Epithelial cell of prostate (primary cell): ENCODE measurements around a stretch of chr6.

- RRBS, result no CpG with 5 or more reads among the region's 5 CpGs
Measured at GRCh38 chr6:119206713-119207222, 128.3 kb upstream of the FAM184A start.

GRCh38 chr6:119250506-119250971 is 99.0 kb downstream of the MAN1A1 start:
- RRBS, result no CpG with 5 or more reads among the region's 3 CpGs

GRCh38 chr6:119270657-119271594 is 78.6 kb downstream of the MAN1A1 start:
- RRBS, result no CpG with 5 or more reads among the region's 6 CpGs

GRCh38 chr6:119278518-119279633 is 70.7 kb downstream of the MAN1A1 start:
- RRBS, result no CpG with 5 or more reads among the region's 8 CpGs

GRCh38 chr6:119301898-119302390 is 47.6 kb downstream of the MAN1A1 start:
- RRBS, result no CpG with 5 or more reads among the region's 2 CpGs

DNA sequence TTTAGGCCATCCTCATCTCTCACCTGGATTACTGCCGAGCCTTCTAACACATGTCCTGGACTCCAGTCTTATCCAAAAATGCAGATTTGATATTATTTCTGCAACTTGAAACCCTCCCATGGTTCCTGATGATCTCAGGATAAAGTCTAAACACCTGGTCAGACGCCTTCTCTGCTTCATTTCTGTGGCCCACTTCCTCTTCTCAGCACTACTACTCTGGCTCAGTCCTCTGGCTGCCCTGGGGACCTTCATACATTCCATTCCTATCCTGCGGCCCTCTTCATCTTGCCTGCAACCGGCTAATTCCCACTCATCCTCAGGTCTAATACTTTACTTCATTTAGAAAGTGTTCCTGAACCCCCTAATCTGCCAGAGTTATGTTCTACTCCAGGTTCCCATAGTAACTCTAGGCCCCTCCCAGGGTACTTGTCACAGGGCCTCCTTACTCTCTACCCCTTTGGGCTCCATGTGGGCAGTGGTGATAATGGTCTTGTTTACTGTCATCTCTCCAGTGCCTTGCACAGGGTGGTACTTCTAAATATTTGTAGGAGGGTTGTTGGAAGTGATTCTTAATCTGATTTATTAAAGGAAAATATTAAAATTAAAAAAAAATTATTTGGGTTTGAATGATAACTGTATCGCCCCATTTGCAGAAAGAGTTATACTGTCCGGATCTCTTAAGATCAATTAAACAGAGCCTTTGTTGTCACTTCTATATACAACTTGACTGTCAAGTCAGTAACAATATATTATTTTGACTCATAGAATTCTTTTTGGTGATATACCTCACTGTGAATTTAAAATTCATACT is 18.9 kb downstream of the MAN1A1 start:
- RRBS, result no CpG with 5 or more reads among the region's 6 CpGs

DNA sequence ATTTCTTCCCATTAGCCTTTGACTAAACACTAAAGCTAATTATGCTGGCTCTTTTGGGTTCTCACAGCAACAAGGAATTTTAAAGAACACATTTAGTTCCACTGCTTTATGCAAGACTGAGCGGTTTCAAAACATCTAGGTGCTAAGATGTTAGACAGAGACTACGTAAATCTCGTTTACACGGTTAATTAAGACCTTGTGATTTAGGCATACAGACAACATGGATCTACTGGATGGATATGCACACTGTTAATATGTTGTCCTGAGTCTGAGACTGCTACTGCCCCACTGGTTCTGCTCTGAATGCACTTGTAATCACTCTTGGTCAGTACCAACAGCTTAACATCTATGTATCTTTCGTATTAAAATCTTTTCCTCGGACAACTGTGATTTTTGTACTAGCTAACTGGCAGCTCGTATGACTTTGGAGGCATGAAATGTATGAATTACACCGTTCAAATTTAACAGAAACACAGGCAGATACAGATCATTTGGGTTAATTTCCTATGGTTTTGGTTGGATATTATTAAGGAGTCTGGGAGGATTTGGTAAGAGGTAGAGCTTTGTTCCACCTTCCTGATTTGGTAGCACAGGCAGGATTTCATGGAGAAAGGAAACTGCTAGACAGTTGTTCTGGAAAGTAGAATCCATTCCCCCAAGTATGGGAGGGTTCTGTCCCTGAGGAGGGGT is 3.0 kb downstream of the MAN1A1 start:
- RRBS, result no CpG with 5 or more reads among the region's 8 CpGs

- RRBS, result no CpG with 5 or more reads among the region's 1 CpG
Measured at GRCh38 chr6:119372828-119373511, 23.4 kb upstream of the MAN1A1 start.

DNA sequence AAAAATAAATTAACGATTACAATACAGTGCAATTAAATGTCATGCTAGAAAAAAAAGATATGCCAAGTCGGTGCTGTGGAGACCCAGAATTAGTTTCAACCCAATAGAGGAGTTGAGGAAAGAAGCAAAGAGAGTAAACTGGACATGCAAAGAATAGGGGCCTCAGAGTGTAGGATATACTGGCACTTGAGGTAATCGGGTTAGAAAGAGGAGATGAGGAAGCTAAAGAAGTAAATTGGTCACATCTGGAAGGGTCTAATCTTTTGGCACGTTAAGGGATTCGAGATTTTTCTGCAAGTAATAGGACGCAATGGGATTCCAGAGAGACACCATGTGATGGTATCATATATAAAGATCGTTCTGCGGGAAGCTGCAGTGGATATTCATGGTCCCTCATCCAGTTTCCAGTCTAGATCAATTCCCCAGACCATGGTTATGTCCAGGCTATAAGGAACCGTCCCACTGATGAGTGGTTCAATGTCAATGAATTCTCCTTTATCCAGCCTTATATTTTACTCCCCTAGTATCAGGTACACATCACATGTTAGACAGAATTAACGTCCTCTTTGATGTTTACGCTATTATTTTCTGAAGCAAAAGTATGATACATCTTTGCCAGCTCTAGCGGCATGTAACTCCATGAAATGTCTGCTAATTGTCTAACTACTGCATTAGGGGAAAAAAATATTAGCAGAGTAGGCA is 986 bp upstream of the TBC1D32 start:
- RRBS, result no CpG with 5 or more reads among the region's 12 CpGs

GRCh38 chr6:121436926-121437308 is 1.5 kb downstream of the GJA1 start:
- RRBS, result under 1% methylated on average over 14 of the region's 22 CpGs

DNA sequence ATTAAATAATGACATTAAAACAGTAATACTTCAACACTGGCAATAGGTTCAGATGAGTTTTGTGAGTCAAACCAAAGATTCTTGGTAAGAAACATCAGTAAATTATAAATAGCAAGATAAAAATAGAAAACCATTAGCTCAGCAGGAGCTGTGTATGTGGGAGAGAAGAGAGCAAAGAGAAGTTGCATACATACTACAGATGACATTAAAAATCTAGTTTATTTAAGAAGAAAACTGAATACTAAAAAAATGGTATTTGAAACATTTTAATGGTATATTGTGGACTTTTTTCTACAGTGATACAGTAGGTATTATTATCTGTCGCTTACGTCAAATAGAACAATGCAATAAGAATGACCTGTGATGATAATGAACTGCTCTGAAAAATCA is 149.2 kb downstream of the GJA1 start:
- RRBS, result no CpG with 5 or more reads among the region's 2 CpGs

DNA sequence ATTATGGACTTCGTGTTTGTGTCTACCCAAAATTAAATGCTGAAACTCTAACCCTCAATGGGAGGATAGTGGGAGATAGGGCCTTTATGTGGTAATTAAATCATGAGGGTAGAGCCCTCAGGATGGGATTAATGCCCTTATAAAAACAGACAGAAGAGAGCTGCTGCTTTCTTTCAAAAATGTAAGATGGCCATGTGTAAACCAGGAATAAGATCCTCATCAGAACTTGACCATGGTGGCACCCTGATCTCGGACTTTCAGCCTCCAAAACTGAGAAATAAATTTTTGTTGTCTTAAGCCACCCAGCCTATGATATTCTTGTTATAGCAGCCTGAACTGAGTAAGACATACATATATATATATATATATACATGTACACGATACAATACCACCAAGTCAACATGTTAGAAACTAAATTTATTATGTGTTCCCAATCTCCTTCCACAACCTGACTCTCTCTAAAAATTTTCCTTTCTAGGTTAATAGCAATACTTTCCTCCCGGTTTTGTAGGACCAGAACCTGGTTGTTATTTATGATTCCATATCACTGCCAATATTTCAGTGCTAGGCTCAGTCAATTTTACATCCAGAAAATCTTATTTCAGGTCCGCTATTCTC is 14.0 kb downstream of the SERINC1 start:
- RRBS, result no CpG with 5 or more reads among the region's 5 CpGs

DNA sequence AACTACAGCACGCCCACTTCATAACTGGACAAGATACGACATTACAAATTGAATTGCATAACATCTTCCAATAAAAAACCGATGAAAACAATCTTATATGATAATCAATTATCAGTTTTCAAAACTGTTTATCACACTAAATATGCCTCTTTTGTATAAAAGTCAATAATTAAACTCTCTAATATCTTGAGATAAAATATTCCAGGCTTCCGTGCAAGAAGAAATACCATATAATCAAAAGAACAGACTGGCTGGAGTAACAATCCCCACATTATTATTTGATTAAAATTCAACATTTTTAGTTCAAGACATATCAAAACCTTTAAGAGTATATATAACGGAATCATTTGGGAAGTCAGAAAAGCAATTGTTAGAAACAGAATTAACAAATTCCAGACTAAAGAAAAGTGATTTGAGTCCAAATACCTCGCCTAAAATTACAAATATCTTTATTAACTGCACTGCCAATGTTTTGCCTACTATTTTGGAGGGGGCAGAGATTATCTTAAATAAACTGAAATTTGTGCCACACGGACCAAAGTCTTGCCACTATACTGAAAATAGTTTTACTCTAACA is 1.1 kb downstream of the SERINC1 start:
- RRBS, result no CpG with 5 or more reads among the region's 7 CpGs

DNA sequence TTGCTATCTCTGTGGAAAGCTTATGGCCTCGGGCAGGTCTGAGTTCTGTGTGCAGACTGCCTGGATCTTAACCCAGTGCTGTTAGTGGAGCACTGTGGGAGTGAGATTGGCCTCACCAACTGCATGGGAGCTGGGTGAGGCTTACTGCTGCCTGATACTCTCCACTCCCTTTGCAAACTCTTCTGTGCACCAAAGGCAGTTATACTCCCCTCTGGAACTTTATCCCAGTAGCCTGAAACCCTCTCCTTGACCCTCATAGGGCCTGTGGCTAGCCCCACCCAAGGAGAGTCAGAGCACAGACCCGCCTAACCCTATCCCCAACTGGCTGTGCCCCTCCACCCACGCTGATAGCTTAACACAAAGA is 41.4 kb upstream of the PKIB start:
- RRBS, result no CpG with 5 or more reads among the region's 3 CpGs

DNA sequence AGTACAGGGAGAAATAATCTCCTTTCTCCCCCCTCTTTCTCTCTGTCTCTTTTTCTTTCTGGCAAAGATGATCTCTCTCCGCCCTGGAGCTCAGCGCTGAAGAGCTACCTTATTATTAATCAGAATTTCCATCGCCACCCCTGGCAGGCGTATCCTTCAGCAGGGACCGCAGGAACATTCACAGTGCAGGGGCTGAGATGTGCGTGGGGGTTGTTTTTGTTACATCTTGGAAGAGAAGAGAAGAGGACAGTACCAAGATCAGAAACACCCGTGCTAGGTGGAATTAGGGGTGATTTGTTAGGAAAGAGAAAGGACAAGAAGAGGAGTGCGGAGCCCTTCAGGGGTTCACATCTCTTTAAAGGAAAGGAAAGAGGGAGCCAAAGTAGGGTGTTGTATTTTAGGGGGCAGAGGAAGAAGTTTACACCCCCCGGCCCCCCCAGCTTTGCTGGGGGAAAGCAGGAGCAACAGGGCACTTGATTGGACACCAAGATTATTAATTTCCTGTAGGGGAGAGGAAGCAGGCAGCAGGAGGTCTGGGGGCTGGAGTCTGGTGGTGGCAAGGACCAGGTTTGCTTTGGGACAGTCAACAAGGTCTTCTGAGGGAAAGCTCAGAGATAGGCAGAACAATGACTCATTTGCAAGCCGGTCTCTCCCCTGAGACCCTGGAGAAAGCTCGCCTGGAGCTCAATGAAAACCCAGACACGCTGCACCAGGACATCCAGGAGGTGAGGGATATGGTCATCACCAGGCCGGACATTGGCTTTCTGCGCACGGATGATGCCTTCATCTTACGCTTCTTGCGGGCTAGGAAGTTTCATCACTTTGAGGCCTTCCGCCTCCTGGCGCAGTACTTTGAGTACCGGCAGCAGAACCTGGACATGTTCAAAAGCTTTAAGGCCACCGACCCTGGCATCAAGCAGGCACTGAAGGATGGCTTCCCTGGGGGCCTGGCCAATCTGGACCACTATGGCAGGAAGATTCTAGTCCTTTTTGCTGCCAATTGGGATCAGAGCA is 1.4 kb downstream of the CLVS2 start:
- RRBS, result 90% methylated on average over 8 of the region's 21 CpGs

- RRBS, result no CpG with 5 or more reads among the region's 4 CpGs
Measured at GRCh38 chr6:125104412-125105037, 49.0 kb upstream of the TPD52L1 start.

GRCh38 chr6:125219604-125220205 is 66.1 kb downstream of the TPD52L1 start:
- RRBS, result no CpG with 5 or more reads among the region's 5 CpGs

DNA sequence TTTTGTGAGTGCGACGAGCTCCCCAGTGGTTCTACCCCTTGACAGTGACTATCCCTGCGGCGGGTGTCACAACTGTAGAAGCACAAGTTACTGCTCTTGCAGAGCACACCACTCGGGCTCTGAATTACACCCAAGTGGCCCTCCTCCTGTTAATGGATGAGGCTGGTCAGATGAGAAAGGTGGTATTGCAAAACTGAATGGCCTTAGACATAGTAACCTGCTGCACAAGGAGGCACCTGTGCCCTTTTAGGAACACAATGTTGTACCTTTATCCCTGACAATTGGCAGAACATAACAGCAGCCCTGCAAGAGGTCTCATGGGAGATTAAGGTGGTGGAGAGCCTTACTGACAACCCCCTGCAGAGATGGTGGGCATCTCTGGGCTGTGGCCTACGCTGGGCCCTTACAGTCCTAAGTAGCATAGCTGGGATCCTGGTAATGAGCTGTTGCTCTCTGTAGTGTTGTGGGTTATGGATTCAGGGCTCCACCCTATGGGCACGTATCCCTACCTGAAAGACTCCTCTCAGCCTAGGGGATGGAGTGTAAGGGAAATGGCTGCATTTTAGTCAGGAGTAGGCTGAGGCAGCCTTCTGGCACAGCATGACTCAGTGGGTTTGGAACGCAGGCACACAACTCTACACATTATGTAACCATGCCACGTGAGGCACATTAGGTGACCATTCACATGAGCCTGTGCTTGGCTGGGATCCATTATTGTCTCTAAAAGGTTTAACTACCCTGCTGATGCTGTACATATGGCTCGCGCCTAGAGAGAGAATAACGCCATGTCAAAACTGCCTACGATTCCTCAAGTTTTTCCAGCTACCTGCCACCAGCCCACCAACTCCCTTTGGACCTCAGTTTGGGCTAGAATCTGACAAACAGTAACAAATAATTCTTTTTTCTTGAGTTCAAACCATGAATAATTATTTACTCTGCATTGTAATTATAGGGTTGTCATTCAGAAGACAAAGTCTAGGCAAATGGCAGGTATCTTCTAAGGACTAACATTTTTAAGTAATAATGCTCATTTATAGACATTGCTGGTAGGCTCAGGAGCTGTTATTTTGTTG is 27.9 kb downstream of the HDDC2 start:
- RRBS, result no CpG with 5 or more reads among the region's 13 CpGs

DNA sequence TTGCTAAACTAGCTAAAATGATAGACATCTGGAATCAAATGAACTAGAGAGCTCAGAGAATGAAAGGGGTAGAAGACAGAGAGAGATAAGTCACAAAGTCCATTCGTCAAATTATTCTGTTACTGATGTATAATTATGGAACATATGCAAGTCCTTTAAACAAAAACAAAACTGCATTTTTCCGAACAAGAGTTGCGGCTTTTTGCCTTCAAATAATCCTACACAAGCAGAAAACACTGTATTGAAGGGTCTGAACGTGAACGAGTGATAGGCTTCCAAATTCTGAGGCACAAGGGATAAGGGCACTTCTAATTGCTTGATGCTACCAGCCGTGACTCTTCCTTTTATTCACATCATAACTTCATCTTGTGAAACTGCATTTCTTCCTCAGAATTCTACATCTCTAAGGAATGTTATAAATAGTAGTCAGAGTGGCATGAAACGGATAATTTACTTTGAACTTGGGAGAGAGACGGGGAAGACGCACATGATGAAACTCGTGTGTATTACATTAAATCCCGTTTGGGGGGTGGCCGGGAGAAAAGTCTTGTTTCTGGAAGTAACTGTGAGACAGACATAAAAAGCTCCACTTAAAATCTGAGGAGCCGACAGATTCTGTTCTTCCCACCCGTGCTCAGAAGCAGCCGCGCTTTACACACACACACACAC is 843 bp downstream of the HDDC2 start:
- RRBS, result no CpG with 5 or more reads among the region's 16 CpGs

- RRBS, result no CpG with 5 or more reads among the region's 7 CpGs
Measured at GRCh38 chr6:125357571-125358078, 55.9 kb upstream of the HDDC2 start.